Kidney epithelial cell (primary cell): ENCODE measurements around the genes KAZALD1 and PITX3.

DNA sequence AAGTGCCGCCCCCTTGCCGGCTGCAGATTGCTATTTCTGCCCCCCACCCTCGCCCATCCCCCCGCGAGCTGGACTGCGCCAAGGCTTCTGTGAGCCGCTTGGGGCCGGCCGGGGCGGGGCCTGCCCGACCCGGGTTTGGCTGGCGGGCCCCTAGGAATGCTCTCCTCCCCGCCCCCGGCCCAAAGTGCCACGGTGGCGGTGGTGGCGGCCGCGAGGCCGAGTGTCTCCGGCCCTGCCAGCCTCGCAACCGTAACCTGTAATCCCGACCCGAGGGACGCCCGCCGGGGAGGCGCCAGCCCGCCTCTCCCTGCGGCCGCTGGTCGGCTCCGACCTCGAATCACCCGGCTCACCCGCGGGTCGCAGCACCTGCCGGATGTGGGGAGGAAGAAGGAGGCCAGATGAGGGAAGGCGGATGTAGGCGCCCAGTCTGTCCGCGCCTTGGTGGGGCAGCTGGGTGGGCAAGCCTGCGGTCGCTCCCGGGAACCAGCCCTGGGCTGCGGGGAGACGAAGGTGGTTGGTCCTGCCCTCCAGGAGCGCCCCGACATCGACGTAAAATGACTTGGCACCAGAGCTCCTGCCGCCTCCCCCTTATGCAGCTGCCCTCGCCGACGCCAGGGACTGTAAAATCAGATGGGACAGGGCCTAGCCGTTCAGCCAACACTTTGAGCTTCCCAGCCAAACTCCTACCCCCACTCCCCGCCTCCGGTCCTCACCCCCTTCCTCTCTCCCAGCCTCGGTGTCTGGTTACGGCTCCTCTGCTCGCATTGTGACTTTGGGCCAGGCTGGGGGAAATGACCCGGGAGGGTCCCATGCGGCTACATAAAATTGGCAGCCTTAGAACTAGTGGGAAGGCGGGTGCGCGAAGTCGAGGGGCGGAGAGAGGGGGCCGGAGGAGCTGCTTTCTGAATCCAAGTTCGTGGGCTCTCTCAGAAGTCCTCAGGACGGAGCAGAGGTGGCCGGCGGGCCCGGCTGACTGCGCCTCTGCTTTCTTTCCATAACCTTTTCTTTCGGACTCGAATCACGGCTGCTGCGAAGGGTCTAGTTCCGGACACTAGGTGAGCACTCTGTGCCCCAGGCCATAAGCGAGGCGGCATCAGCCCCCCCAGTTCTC is at the start of gene KAZALD1:
KAZALD1 (plus strand) TSS at position 929 of the 1,111 bp plus-strand sequence.
- RAMPAGE, long total RNA, result no peak
- RRBS, result 11% methylated on average over 42 of the region's 85 CpGs

- RAMPAGE, long total RNA, result no peak
- RRBS, result under 1% methylated on average over 57 of the region's 64 CpGs
These were observed 412 bp downstream of the LBX1 start for GRCh38 chr10:101228776-101229325.

GRCh38 chr10:101230230-101230503 is 904 bp upstream of the LBX1 start:
- RAMPAGE, long total RNA, result no peak
- RRBS, result under 1% methylated on average over 8 of the region's 24 CpGs

DNA sequence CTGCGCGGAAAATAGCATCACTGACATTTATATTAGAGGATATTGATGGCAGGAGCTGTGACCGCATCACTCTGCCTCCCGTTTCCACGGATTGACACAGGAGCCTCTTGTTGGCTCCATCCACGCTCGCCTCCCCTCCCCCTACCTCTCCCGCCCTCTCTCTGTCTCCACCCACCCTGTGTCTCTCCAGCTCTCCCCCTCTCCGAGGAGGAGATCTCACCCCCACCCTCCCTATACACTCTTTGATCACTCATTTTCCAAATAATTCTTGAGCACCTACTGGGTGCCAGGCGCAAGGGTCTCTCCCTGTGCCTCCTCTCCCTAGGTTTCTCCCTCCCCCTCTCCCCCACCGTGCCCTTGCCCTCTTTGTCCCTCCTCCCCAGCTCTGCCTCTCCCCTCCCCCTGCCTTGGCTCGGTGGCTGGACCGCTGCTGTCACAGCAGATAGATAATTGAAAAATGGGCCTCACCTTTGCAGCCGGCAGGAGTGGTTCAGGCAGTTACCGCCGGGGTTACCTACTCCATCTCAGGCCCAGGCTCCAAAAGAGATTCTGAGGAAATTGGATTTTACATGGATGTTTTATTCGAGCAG is 61.0 kb upstream of the BTRC start:
- RAMPAGE, long total RNA, result no peak
- RRBS, result no CpG with 5 or more reads among the region's 17 CpGs

DNA sequence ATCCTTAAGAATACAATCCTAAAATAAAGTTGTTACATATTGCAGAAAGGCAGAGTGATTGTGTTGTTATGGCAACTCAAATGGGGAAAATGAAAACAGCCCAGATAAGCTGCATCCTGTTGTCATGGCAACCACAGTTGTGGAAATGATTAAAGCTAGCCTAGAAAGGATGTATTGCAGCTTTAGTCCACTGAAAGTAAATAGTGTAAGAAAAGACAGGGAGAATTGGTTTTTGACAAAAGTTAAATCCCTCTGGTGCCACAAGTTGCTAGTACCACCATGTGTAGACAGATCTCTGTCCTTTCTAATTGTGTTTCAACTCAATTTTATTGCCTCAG is 43.2 kb downstream of the BTRC start:
- RAMPAGE, long total RNA, result no peak

DNA sequence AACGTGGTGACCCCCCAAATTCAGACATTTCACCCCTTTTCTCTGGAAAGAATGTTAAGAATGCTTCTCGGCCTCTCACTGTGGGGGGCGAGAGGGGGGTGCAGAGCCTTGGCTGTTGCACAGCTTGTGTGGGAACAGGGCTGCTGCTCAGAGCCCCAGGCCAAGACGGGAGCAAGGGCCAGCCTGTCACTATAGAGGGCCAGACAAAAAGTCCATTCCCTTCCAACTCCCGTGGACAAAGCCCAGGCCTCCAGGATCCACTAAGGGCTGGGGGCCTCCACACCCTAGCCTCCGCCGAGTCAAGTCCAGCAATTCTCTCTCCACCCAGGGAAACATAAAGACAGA is 26.9 kb downstream of the DPCD start:
- RAMPAGE, long total RNA, result no peak
- RRBS, result no CpG with 5 or more reads among the region's 7 CpGs

DNA sequence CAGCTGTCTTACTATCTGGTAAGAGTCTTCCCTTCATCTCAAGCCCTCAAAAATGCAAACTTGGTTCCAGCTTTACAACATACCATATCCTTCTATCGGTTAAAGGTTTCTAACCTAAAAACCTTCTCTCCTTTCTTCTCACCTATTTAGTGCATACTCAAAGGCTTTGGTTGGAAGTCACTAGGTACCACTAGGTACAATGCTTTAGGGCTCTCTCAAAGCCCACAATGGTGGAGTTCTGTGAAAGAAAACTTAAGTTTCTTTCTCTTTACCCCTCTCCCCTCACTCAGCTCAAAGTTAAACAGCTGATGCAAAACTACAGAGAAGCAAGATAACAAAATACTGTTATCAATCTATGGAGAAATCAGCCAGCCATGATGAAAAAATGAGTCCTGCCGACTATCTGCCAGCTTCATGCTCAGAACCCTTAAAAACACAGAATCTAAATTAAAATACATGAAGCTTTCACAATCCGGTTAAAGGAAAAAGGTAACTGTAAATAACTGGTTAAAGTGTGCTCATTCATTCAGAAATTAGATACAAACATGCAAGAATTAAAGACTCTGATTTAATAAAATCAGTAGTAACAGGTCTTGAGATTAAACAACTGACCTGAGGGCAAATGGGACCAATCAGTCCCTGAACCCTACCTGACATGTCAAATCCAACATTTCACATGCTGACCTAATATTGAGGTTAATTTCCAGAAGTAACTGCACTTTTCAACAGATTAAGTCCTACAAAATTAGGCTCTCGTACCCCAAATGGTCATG is 1.7 kb upstream of the NPM3 start:
- RAMPAGE, long total RNA, result no peak
- RRBS, result no CpG with 5 or more reads among the region's 4 CpGs

- RAMPAGE, long total RNA, result no peak
- RRBS, result no CpG with 5 or more reads among the region's 15 CpGs
These were observed 7.9 kb downstream of the OGA start for GRCh38 chr10:101809888-101811194.

- RAMPAGE, long total RNA, result no peak
- RRBS, result no CpG with 5 or more reads among the region's 3 CpGs
These were observed 39.0 kb downstream of the ARMH3 start for GRCh38 chr10:102017038-102017405.

- RAMPAGE, long total RNA, result no peak
- RRBS, result no CpG with 5 or more reads among the region's 12 CpGs
These were observed 9.4 kb downstream of the LDB1 start for GRCh38 chr10:102110623-102111326.

- RAMPAGE, long total RNA, result no peak
- RRBS, result no CpG with 5 or more reads among the region's 7 CpGs
These were observed 7.0 kb downstream of the LDB1 start for GRCh38 chr10:102112937-102113700.

DNA sequence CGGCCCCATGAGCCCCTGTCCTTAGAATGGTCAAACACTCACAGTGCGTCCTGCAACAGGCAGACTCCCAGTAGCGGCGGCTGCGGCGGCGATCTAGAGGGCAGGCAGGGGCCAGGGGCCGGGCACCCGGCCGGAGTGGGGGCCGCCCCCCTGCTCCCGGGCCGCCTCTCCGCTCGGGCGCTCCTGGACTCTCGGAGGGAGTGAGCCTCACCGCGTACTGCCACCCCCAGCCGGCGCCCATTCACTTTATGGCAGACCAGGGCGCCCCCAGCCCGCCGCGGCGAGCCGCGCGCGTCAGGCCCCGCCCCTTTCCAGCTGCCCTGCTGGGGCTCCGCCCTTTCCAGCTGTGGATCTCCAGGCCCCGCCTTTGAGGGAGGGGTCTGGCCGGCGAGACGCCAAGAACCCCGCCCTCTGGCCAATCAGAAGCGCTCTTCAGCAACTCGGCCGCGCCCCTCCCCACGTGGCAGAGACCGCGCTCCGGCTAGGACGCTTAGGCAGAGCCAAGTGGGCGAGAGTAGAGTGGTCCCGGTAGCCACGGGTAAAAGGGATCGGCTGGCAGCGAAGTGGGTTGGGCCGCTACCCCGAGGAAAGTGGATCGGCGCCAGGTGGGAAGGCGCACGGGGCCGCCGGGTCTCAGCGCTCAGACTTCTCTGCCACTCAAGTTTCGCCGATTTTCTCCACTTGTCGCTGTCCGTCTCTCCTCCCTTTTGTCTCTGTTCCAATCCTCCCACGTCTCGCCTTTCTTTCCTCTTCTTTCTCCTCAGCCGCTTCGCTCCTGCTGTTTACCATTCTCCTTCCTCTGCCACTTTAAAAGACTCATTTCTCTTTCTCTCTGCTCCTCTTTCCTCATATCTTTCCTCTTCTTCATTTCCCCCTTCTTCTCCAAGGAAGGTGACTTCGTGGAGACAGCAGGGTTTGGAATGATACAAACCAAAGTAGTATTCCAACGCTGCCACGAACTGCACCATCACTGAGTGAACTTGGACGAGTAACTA is at the start of gene PITX3:
PITX3 (minus strand) TSS at position 222 of the 995 bp plus-strand sequence.
- RAMPAGE, long total RNA, result no peak
- RRBS, result 1% methylated on average over 23 of the region's 72 CpGs

DNA sequence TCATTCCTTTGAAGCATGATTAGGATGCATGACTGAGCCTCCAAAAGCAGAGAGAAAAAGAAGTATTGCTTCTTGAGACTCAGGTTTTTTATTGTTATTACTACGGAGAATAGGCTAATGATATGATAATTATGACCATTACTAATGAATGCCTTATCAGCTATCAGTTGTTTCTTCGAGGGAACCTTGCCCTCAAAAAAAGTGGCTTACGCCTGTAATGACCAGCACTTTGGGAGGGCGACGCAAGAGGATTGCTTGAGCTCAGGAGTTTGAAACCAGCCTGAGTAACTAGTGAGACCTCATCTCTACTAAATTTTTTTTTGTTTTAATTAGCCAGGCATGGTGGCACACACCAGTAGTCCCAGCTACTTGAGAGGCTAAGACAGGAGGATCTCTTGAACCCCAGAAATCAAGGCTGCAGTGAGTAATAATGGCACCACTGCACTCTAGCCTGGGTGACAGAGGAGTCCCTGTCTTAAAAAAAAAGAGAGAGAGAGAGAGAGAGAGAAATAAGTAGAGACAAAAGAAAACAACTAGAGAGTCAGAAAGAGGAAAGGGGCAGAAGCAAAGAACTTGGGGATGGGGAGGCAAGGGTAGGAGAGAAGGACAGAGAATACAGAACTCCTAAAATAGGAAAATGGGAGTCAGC is 34.4 kb downstream of the GBF1 start:
- RAMPAGE, long total RNA, result no peak
- RRBS, result no CpG with 5 or more reads among the region's 5 CpGs

DNA sequence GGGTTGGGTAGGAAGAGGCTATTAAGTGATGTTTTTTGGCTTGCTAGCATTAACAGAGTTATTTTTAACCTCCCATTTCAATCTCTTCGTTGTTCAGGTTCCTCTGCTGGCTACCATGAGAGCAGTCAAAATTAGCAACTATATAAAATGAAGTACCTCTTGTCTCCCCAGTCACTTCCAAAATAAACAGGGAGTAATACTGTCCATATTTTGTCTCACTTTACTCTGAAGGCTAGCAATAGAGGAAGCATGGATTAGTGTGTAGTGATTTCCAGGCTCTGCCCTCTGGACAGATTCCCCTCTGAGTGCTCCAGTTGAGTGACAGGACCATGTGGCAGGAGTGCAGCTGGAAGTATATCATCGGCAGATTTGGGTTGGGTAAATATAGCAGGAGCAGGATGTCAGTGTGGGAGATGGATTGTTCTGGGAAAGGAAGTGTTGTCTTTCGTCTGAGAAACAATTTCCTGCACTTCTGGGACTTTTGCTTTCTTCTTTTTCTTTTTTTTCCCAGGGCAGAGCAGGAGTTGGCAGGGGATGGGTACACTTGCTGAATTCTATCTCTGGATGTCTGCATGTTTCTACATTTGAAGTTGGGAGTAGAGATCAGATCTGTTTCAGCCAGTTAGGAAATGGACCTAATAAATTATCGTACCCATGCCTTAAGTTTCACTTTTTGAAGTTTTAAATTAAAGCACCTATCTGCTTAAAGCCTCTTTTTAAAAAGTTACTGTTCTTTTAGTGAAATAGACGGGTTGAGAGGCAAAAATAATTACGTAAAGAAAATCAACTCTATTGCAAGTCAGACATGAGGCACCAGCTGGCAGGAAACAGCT is 35.4 kb downstream of the GBF1 start:
- RAMPAGE, long total RNA, result no peak
- RRBS, result no CpG with 5 or more reads among the region's 6 CpGs

DNA sequence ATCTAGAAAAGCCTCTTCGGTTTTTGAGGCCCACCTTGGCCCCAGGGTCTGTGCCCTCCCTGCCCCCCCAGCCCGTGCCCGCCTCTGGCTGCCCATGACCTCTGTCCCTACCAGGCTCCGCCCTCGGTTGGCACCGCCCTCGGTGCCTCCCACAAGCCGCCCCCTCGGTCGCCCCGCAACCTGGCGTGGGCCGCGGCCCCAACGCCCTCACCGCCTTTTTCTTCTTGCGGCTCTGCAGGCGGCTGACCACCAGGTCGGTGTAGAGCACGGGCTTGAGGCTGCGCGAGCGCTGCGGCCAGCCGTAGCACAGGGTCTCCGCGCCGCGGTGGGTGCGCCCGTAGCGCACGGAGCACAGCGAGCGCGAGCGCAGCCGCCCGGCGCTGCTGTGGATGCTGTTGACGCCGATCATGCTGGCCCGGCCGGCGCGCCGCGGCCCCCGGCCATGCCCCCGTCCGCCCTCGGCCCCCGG is 9.9 kb downstream of the PSD start:
- RAMPAGE, long total RNA, result no peak
- RRBS, result 0% methylated on average over 2 of the region's 53 CpGs

DNA sequence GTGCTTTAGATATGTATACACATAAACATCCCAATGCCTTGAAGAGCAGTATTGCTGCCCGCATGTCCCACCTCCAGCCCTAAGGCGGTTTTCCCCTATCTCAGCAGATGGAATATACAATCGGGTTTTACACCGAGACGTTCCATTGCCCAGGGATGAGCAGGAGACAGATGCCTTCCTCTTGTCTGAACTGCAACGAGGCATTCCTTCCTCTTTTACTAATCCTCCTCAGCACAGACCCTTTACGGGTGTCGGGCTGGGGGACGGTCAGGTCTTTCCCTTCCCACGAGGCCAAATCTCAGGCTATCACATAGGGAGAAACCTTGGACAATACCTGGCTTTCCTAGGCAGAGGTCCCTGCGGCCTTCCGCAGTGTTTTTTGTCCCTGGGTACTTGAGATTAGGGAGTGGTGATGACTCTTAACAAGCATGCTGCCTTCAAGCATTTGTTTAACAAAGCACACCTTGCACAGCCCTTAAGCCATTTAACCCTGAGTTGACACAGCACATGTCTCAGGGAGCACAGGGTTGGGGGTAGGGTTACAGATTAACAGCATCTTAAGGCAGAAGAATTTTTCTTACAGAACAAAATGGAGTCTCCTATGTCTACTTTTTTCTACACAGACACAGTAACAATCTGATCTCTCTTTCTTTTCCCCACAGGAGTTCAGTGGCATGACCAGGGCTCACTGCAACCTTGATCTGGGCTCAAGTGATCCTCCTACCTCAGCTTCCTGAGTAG is 3.5 kb upstream of the C10orf95 start:
- RAMPAGE, long total RNA, result no peak
- RRBS, result no CpG with 5 or more reads among the region's 12 CpGs

- RAMPAGE, long total RNA, result no peak
- RRBS, result no CpG with 5 or more reads among the region's 7 CpGs
These were observed 4.4 kb upstream of the C10orf95 start for GRCh38 chr10:102455625-102456321.

- RAMPAGE, long total RNA, result no peak
- RRBS, result no CpG with 5 or more reads among the region's 4 CpGs
These were observed 47.8 kb upstream of the TRIM8 start for GRCh38 chr10:102596454-102596818.

DNA sequence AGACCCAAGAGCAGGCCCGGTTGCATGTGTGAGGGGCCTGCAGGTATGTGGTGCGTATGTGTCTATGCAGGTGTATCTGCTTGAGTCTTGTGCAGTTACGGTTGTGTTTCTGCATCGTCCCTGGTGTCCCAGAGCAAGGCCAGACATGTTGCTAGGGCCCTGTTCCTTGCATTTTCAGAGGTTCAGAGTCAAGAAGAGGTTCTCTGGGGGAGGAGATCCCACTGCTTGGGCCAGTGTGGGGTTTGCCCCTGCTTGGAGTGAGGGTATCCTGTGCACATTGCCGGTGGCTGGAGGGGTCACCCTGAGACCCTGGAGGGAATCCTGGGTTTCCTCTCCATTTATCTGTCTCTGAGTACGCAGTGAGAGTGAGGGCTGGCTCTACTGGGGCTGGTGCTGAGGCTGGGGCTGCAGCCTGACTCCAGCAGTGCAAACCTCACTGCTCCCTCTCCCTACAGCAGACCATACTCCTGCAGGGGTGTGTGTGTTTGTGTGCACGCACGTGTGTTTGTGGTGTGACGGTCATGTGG is 4.1 kb downstream of the TRIM8 start:
- RAMPAGE, long total RNA, result no peak
- RRBS, result no CpG with 5 or more reads among the region's 9 CpGs

DNA sequence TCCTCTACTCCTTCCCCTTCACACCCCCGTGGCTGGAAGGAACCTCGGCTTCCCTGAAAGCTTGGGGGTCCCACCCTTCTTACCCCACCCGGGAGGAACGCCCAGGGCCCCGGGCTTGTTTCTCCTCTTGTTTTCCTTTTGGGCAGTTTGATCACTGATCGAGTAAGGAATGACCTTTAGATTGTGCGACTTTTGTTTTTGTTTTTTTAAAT is 13.3 kb downstream of the TRIM8 start:
- RAMPAGE, long total RNA, result no peak
- RRBS, result no CpG with 5 or more reads among the region's 7 CpGs